ENCODE results near the genes BRIX1, IL7R, UGT3A2, NUP155, EGFLAM and OSMR.

DNA sequence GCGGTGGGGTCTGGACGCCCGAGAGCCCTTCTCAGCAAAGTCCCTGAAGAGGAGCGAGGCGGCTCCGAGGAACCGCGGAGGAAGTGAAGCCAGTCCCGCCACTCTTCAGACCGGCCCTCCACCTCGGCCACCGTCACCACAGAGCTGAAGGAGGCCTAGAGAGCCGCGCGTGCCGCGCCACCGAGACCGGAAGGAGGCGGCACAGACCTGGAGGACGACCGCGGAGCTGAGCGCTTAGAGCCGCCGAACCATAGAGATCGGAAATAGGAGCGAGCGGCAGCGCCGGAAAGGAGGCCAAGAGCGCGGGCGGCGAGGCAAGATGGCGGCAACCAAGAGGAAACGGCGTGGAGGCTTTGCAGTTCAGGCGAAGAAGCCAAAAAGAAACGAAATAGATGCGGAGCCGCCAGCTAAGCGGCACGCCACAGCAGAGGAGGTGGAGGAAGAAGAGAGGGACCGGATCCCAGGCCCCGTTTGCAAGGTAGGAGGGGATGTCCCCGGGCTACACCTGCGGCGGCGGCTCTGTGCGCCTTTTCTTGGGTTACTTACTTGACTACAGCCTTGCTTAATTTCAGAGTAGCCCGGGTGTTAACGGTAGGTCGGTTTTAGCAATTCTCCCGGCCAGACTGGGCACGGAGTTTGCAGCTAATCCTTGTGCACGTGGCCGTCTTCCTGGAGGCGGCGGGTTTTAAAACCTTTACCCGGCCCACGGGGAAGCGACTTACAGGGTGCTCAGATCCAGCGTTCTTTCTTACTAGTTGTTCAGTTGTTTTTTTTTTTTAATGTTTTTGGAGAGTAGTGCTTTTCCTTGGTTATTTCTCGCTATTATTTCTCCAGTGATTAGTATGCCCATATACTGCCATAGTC lies at the start of gene BRIX1:
Gene BRIX1, plus strand, starts transcription at position 292 of the 864 bp plus-strand sequence.
- PRO-cap, 2 experiments, result peak in 2 of 2 experiments; most common plus-strand start position 297 of the sequence (in 2); most common minus-strand start position 129 of the sequence (in 1)

- PRO-cap, 2 experiments, result no peak in any of the 2 experiments
Measured at GRCh38 chr5:35198559-35199490, 31.5 kb downstream of the PRLR start.

DNA sequence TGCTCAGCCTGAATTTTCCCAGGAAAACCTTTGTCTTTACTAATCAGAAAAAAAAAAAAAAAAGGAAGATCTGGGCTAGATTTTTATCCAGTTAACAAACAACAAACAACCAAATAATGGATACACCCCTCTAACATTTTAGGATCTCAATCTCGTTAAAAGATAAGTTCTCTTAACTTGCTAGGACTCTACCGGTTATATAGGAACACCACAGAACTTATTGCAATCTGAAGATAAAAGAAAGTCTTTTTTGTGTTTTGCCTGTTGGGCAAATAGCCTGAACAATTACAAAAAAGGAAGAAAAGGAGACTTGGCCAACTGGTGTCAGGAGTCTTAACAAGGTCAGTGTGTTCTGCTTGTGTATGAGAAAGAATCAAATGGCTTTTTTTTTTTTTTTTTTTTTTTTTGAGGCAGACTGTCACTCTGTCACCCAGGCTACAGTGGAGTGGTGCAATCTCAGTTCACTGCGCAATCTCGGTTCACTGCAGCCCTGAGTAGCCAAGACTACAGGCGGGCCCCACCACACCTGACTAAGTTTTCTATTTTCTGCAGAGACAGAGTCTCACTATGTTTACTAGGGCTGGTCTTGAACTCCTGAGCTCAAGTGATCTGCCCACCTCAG lies 3.2 kb upstream of the IL7R start:
- PRO-cap, 2 experiments, result no peak in any of the 2 experiments

- PRO-cap, 2 experiments, result no peak in any of the 2 experiments
Measured at GRCh38 chr5:35855872-35856455, 727 bp upstream of the IL7R start.

DNA sequence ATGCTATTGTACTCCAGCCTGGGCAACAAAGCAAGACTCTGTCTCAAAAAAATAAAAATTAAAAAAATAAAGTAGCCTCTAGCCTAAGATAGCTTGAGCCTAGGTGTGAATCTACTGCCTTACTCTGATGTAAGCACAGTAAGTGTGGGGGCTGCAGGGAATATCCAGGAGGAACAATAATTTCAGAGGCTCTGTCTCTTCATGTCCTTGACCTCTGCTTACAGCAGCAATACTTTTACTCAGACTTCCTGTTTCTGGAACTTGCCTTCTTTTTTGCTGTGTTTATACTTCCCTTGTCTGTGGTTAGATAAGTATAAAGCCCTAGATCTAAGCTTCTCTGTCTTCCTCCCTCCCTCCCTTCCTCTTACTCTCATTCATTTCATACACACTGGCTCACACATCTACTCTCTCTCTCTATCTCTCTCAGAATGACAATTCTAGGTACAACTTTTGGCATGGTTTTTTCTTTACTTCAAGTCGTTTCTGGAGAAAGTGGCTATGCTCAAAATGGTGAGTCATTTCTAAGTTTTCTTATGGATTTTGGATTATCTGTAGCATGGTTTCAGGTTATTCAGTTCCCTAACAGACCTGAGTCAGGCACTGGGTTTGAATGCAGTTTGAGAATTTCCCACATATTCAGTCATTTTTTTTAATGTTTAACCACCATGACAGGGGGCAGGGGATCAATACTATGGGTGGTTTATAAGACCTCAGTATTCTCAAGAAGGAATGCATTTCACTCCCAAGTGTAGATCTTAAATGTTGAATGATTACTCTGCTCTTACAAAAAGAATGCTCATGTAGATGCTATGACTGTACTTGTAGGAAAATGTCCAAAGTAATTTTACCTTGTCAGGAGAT lies at the start of gene IL7R:
Gene IL7R, plus strand, starts transcription at position 342 of the 861 bp plus-strand sequence.
- PRO-cap, 2 experiments, result no peak in any of the 2 experiments

DNA sequence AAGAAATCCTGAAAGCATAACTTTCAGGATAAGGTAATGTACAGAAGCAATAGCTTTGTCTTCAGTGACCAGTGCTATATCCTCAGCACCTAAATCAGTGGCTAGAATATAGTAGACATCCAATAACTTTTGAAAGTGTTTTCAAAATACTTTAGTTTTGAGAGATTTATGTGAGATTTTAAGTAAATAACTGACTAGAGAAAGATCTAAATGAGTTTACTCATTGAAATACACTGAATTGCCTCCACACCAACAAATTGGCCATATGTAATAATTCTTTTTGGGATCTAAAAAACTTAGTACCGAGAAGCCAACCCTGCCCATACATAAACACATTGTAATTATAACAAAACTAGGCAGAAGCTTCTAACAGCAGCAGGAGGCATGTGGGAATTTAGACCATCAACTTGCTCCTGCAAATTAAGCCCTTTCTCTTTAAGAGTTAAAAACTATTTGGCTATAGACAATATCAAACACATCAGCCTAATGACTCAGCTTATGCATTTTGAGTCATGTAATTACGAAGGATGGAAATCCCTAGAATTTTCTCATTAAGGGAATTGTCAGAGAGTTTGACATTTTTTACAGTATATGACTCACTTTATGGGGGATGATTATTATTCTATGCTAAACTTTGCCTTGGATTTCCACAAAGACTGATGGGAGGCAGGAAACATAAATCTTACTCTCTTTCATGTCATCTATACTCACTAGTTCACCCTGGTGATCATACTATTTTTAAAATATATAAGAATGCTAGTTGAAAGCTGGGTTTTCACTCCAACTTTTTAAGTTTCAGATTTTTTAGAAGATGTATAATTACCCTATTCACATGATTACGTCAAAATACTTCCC lies 976 bp downstream of the IL7R start:
- PRO-cap, 2 experiments, result no peak in any of the 2 experiments

DNA sequence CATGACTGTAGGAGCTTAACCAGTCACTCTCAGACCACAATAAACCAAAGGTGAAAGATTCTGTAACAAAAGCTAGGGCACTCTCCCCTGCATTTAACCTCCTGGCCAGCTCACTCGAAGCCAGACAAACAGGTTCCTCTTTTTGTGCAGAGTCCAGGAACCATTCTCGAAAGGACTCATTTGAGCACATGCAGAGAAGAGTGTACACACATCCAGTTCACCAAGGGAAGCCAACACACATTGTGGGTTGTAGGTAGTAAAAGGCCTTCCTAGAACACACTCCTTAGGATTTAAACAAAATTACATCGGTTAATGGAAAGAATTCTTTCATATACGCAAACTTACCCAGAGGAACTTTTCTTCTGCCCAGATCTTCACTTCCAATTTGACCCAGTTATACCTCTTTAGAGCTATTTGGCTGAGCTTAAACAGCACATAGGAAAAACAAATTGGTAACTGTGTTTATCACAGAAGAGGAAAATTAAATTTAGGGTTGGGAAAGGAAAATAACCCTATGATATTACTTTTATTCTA lies 6.7 kb downstream of the IL7R start:
- PRO-cap, 2 experiments, result no peak in any of the 2 experiments

- PRO-cap, 2 experiments, result no peak in any of the 2 experiments
Measured at GRCh38 chr5:36066141-36067341, at the start of gene UGT3A2. Gene UGT3A2, minus strand, starts transcription at chr5:36066882.

DNA sequence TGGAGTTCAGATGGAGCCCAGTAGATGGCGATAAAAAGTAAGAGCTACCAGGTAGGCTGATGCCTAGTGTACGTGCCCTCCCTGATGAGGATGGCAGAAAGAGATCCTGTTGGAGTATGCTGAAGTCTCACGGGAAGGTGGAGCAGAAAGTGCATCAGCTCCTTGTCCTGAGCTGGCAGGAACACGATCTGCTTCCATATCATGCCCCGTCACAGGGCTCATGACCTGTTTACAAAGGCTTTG lies 12.6 kb upstream of the UGT3A2 start:
- PRO-cap, 2 experiments, result no peak in any of the 2 experiments

DNA sequence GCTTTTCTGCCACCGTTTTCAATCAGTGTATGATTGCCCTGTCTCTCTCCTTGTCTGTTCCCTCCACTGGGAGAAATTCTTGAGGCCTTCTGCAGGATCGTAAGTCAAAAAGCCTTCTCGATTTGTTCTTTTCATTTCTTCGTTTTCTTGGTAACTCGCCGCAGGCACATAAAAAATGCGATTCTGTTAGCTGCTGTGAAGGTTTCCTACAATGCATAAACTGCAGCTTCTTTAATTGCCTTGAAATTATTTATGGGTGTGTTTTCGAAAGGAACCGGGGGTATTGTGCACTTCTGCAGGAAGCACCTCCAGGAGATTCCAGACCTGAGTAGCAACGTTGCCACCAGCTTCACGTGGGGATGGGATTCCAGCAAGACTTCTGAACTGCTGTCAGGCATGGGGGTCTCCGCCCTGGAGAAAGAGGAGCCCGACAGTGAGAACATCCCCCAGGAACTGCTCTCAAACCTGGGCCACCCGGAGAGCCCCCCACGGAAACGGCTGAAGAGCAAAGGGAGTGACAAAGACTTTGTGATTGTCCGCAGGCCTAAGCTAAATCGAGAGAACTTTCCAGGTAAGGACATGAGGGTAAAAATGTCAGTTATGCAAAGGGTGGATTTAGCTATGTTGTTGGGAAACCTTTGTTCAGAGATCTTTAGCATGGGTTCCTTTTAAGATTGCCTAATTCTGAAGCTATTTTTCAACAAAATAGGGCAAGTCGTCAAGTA lies 723 bp downstream of the SKP2 start:
- PRO-cap, 2 experiments, result no peak in any of the 2 experiments

DNA sequence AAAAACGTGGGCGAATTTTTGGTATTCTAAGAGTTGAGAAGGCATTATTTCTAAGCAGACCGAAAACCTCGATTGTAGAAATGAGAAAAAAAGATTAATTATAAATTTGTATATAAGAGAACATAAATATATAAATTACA lies 90.2 kb downstream of the NIPBL start:
- PRO-cap, 2 experiments, result no peak in any of the 2 experiments

DNA sequence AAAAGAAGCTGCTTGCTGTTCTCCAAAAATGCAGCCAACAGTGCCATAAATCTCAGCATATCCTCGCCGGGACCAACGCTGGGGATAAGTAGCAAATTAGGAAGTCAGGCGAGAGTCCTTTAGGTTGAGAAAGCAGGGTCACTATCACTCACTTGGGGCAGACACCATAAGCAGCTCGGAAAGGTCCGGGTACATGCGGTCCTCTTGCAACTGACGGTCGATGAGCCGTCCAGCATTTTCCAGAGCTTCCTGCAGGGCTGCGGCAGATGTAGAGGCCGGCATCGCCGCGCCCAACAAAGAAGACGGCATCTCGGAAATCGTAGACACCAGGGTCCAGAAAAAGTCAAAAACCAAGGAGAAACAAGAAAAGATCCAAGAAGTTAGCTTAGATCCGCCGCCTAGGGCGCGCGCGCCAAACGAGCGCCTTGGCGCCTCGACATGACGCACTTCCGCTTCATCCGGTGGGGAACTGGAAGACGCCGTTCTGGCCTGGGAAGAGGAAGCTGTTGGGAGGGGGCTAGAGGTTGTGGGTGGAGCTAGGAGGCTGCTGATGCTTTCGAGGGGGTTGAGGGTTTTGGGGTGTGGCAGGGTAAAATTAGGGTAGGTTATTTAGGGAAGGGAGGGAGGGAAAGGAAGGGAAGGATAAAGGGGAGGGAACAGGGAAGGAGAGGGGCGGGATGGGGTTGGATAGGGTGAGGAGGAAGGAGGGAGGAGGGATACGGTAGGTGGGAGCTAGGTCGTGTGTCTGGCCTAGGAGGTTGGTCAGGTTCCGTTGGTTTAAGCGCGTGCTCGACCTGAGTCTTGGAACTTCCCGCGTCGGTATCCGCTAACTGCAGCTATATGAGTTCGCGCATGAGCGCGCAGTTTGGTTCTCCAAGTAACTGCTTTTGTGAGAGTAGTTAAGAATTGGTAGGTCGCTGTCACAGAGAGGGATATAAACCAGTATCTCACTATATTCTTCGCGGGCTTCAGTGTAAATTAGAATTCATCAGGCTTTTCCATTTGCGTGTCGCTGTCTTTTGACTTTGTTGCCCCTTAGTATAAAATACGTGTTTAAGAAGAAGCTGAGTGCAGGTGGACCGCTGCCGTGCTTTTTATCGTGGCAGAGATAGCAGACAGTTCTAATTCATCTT lies at the start of gene NUP155:
Gene NUP155, minus strand, starts transcription at position 438 of the 1,133 bp plus-strand sequence.
- PRO-cap, 2 experiments, result peak in 2 of 2 experiments; most common plus-strand start position 520 of the sequence (in 2); most common minus-strand start position 427 of the sequence (in 2)

- PRO-cap, 2 experiments, result peak in 2 of 2 experiments; most common plus-strand start chr5:38162910 (in 2); most common minus-strand start chr5:38162722 (in 2)
Measured at GRCh38 chr5:38162536-38163024, 95.8 kb upstream of the EGFLAM start.

GRCh38 chr5:38258278-38259428 lies at the start of gene EGFLAM:
Gene EGFLAM, plus strand, starts transcription at chr5:38258559.
- PRO-cap, 2 experiments, result peak in 2 of 2 experiments; most common plus-strand start chr5:38258559 (in 1); most common minus-strand start chr5:38258440 (in 2)

DNA sequence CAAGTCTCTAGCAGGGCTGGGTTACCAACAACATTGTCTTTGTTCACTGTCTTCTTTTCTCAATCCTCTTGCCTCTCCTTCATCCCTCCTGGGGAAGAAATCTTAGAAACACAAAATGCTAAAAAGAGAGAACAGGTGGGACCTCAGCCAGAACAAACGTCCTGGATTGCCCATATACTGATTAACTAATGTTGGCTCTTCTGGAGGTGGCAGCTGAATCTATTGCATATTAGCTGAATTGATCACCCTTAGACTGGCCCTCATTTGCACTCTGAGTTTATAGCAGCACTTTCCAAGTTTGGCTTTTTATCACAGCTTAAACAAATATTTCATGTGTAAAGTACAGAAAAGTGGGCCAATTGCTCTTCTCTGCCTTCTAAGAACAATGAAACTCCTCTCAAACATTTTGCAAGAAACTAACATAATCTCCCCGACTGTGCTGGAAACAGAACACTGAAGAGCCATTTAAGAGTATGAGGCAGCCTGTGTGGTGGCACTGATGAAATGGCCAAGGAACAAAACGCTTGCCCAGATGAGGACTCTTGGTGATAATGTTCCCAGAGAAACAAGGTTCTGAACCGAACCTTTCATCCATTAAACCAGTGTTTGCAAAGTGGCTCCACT lies 83.0 kb upstream of the LIFR start:
- PRO-cap, 2 experiments, result no peak in any of the 2 experiments

- PRO-cap, 2 experiments, result no peak in any of the 2 experiments
Measured at GRCh38 chr5:38831976-38832440, 13.8 kb upstream of the OSMR start.

DNA sequence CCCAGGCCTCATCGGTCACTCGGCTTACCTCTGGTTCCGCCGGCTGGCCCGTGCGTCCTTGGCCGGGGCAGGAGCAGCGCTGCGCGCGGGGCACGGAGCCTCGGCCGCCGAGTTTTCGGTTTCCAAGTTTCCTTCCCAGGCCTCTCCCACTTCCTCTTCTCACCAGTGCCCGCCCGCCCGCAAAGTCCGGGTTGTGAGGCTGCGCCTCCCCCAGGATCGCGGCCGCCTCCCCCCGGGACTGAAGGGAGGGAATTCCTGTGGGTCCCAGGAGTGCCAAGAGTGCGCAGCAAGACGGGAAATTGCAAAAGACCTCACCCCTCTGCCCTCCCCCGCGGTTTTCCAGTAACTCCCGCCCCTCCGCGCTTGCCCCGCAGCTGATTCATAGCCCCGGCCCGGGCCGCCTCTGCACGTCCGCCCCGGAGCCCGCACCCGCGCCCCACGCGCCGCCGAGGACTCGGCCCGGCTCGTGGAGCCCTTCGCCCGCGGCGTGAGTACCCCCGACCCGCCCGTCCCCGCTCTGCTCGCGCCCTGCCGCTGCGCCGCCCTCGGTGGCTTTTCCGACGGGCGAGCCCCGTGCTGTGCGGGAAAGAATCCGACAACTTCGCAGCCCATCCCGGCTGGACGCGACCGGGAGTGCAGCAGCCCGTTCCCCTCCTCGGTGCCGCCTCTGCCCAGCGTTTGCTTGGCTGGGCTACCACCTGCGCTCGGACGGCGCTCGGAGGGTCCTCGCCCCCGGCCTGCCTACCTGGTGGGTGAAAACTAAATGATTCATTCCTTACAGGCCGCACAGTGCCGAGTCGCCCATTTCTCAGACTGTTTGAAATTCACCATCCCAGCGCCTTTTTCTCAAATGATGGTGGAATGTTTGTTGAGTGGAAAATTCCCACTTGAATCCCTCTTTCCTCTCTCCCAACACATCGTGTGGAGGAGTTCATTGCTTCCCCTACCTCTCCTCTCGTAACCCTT lies at the start of gene OSMR:
Gene OSMR, plus strand, starts transcription at position 373 of the 966 bp plus-strand sequence.
- PRO-cap, 2 experiments, result peak in 2 of 2 experiments; most common plus-strand start position 408 of the sequence (in 2); most common minus-strand start position 117 of the sequence (in 1)

DNA sequence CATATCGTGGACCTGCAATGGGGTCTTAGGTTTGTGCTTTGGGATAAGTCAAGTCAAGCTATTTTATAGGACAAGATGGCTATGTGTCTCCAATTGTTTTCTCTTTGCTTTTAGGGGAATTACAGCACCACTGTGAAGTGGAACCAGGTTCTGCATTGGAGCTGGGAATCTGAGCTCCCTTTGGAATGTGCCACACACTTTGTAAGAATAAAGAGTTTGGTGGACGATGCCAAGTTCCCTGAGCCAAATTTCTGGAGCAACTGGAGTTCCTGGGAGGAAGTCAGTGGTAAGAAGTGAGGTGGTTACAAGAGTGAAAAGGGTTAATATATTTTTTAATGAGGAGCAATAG lies 35.6 kb downstream of the OSMR start:
- PRO-cap, 2 experiments, result no peak in any of the 2 experiments

DNA sequence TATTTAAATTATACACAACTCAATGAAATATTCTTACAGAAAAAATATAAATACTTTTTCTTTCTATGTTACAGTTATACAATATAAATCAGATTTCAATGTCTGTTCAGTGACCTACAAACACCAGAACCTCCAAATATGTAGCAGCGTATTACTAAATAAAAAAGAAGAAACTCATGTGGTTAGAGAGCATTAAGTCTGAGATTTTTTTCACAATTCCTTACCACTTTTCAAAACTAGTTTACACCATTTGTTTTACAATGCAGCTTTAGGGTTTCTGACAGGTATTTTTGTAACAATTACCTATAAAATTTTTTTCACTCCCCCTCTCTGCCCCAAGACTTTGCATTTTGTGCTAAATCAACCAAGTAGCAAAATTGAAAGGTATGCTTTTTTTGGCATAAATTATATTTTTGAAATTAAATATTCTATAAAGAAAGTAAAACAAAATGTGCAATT lies 92.3 kb downstream of the OSMR start:
- PRO-cap, 2 experiments, result no peak in any of the 2 experiments

- PRO-cap, 2 experiments, result no peak in any of the 2 experiments
Measured at GRCh38 chr5:38938541-38939759, 93.1 kb downstream of the OSMR start.

All from psoas muscle (tissue), 2 donors.